Cytotoxic T cell (primary cell): ENCODE measurements around the gene TEAD3.

- PRO-cap, 2 experiments = peak in 1 of 2 experiments; most common plus-strand start chr6:35299939 (in 1)
Observed at GRCh38 chr6:35299491-35300110, 2.0 kb downstream of the DEF6 start.

GRCh38 chr6:35365678-35366286, 23.4 kb downstream of the PPARD start:
- PRO-cap, 2 experiments = no peak in any of the 2 experiments

DNA sequence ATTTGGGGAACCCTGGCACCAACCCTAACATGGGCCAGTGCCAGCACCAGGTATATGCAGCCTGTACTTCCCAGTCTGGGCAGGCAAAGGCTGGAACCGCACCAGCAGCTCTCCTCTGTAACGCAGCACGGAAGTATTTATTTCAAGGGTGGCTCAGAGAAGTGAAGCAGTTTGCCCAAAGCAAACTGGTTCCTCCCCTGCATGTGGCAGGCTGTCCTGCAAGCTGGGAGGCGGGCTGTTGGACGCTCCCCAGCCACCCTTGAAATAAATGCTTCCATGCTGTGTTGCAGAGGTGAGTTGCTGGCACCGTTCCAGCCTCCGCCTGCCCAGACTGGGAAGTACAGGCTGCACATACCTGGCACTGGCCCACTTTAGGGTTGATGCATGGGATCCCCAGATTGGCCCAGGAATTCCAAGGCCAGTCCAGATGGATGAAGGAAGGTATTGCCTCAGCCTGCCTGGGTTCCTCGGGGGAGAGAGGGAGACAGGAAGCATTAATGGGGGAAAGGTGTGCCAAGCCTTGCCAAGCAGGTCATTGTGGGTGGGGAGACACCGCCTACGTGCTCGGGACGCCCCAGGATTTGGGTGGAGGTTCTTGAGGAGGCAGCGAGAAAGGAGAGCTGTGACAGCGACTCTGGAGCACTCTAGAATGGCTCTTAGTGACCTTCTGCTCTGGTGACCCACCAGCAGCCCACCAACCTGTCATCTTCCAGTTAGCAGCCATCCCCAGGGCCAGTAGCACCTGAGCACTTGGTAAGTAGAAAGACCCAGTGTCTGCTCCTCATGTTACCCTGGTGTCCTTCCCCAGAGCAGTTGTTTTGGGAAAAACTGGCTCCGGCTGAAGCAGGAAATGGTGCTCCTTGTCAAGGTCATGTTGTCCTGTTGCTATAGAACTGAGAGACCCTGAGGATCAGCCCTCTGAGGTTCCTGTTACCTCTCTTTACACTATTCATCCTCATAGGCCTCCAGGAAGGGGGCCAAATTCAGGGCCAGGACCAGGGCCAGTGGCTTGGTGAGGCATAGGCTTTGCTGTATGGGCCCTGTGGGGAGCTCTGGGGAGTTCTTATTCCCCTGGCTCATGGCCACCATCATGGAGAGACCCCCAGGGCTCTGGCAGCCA, 50.1 kb downstream of the PPARD start:
- PRO-cap, 2 experiments = peak in 1 of 2 experiments; most common plus-strand start position 665 of the sequence (in 1)

- PRO-cap, 2 experiments = no peak in any of the 2 experiments
Observed at GRCh38 chr6:35455607-35456204, 3.6 kb downstream of the FANCE start.

- PRO-cap, 2 experiments = no peak in any of the 2 experiments
Observed at GRCh38 chr6:35471550-35472627, 3.7 kb downstream of the RPL10A start.

GRCh38 chr6:35481523-35482155, 13.4 kb downstream of the RPL10A start:
- PRO-cap, 2 experiments = no peak in any of the 2 experiments

GRCh38 chr6:35496535-35497119, at the start of gene TEAD3:
TEAD3 (minus strand) TSS chr6:35497079.
- PRO-cap, 2 experiments = no peak in any of the 2 experiments

DNA sequence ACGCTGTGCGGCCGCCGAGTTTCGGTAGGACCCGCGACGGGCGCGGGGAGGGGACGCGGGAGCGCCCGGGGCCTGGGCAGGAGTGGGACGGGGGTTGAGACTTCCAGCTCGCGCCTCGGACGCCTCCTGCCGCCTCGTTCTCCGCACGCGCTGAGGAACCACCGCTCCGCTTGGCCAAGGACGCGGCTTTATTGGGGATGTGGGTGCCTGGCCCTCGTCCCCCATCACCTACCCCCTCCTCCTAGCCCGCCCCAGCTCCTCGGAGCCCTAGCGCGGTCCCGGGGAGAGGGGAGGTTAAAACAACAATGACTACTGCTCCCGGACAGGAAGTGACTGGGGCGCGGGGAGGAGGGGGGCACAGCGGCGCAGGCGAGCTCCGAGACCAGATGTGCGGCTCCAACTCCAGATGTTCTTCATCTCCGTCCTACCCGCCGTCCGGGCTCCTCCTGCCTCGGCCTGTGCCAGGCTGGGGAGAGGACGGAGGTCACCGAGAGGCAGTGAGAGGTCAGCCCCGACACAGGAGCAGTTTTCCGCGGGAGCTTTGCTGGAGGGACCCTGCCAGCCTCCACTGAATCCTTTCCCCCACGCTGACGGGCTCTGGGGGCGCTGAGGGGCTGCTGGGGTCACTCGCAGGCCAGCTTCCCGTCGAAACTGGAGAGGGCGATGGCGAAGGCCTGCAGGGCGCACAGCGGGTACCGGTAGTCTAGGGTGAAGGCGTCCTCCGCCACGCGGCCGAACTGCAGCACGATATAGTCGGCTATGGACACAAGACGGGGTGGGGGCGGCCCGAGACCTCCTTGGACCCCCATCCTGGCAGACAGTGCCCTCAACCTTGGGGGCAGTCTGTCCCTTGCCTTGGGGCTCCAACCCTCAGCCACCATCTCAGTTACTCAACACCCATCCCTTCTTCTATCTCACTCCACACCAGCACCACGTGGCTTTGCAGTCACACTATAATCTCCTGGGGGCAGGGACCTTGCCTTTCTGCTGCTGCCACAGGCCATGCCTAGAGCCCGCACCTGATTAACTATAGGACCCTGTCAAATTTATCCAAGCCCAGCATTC, 1.2 kb upstream of the TEAD3 start:
- PRO-cap, 2 experiments = no peak in any of the 2 experiments

DNA sequence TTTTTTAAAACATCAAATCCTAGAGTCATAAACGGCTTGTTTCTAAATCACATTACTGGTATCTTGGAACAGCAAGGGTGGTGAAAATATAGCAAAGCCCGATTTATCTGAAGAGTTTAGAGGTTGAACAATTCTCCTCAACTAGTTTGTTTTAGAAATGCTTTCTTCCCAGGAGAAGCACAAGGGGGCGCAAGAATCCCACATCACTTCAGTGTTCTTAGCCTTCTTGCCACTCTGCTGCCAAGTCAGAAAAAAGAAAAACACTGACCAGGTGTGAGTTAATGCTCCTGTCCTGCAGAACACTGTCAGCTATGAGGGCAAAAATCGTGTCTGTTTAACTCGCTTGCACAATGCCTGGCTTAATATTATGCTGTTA, 71.1 kb upstream of the TULP1 start:
- PRO-cap, 2 experiments = no peak in any of the 2 experiments

DNA sequence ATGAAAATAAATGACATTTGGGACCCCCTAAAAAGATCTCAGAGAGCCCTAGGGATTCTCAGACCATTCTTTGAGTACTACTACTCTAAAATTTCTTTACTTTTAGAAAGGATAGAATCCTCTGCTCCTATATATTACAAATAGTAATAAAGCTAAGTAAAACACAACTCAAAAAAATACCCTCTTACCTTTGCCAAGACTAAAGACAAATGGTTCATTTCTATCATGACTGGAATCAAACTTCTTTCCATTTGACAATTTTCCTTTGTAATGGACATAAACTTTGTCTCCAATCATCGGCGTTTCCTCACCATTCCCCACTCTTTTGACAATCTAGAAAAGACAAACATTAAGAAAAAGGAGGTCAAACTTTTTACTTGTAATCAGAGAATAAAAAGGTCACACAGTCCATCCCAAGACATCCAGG, 51.9 kb downstream of the FKBP5 start:
- PRO-cap, 2 experiments = no peak in any of the 2 experiments

GRCh38 chr6:35687185-35687456, 1.6 kb downstream of the FKBP5 start:
- PRO-cap, 2 experiments = no peak in any of the 2 experiments

GRCh38 chr6:35725045-35725402, 11.8 kb upstream of the ARMC12 start:
- PRO-cap, 2 experiments = no peak in any of the 2 experiments

GRCh38 chr6:35730108-35730613, 6.7 kb upstream of the ARMC12 start:
- PRO-cap, 2 experiments = peak in 1 of 2 experiments; most common plus-strand start chr6:35730355 (in 1); most common minus-strand start chr6:35730298 (in 1)

DNA sequence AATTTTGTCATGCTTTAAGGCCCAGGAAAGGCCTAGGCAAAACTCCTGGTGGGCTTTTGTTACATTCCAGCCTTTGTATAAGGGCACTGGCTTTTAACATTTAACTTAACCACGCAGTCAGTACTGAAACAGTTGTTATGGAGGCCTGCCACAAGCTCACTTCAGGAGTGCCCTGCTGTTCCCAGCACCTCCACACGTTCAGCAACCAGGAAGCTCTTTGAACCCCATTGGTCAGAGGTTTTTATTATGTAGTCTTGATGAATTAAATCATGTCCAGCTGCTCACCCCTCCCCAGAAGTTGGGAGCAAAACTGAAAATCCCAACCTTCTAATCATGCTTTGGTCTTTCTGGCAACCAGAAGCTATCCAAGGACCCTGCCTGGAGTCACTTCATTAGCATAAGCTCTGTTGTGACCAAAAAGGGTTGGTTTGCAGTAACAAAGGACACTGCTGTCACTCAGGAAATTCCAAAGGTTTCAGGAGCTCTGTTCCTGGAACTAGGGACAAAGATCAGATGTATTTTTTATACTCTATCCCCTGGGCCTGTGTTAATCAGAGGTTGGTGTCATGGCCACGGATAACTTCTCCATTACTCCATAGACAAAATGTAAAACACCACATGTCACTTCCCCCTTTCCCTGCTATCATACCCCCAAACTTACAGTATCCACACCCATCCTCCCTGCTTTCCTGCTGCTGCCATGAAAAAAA, 2.9 kb downstream of the ARMC12 start:
- PRO-cap, 2 experiments = no peak in any of the 2 experiments

GRCh38 chr6:35786594-35787127, 5.8 kb downstream of the CLPSL1 start:
- PRO-cap, 2 experiments = no peak in any of the 2 experiments

DNA sequence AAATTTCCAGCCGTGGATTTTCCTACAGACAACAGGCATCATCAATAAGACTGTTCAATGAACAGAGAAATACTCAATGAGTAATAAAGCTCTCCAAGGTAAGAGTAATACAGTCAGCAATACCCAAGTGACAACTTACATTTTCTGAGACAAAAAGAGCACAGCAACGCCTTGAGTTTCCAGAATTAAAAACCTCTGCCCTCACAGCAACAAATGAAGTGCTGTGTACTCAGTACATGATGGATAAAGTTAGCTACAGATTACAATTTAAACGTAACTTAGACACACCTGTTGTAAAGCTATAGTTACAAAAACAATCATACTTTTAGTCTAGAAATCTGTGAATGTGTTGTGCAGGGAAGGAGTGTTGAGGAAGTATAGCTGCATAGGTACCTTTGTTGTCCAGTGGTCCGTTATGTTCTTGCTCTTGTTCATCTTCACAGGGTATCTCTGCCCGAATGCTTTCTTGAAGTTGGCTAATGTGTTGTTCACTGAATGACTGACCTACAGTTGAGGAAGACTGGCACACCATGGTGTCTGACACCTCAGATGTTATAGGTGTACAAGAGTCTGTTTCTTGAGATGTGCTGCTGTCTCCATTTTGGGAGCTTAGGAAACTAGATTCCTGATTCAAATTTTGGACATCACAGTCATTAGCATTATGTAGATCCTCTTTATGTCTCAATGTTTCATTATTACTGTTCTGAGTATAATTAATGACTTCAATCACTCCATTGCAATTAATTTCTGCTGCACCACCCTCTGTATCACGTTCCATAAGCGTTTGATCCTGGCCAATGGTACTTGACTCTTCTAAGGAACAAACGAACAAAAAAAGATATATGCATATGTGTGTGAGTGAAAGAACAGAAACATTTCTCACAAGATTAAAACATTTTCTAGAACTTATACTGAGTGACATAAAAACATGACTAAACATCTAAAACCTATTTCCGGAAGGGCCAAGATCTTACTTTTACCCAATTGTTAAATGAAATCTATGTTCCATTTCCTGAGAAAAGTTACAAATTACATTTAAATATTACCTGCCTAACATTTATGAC, 51.5 kb downstream of the SRPK1 start:
- PRO-cap, 2 experiments = no peak in any of the 2 experiments

- PRO-cap, 2 experiments = no peak in any of the 2 experiments
Observed at GRCh38 chr6:36067699-36068414, 40.2 kb downstream of the MAPK14 start.

- PRO-cap, 2 experiments = peak in 1 of 2 experiments; most common plus-strand start chr6:36100279 (in 1); most common minus-strand start chr6:36100036 (in 1)
Observed at GRCh38 chr6:36099625-36100574, 30.4 kb upstream of the MAPK13 start.

GRCh38 chr6:36129821-36129995, 605 bp upstream of the MAPK13 start:
- PRO-cap, 2 experiments = no peak in any of the 2 experiments

DNA sequence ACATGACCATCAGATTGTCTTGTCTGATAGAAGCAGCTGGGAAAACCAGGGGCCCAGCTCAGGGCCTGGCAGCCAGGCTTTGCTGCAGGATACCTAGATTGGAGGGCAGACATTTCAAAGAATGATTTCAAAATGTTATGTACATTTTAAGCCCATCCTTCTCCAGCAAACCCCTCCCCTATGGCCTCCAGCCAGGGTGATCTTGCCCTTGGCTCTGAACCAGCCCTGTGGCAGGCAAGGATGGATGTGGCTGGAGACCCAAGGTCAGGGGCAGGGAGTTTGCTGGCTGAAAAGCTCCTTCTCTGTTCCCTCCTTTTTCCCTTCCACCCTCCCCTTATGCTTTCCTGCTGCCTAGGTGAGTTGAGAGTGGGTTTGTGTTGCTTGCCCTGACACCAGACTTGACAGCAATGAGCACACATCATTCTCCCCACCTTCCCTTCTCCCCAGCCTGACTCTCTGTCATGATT, 1.7 kb downstream of the MAPK13 start:
- PRO-cap, 2 experiments = no peak in any of the 2 experiments